Measurements from ENCODE around the genes RYK and PCCB.

DNA sequence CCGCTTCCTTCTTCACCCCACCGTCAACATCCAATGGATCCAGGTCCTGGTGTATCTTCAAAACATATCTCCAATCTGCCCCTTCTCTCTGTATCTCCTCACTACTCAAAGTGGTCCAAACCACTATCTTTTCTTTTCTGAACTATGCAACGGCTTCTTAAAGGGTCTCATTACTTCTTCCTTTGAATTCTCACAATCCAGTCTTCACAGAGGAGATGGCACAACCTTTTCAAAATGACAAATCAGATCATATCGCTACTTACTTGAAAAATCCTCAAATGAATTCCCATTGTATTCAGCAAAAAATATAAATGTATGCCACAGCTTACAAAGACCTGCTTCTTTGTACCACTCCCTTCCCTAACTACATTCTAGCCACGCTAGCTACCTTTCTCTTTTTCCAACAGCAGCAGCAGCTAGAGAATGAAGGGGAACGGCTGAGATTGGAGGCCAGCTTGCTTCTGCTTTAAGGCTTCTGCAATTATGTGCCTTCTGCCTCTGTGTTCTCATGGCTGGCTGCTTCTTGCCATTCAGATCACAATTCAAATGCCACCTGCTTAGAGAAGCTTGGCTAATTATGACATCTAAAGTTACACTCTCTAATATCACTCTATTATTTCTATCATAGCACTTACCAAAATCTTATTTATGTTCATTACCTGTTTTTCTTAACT, 95.4 kb downstream of the RYK start:
- PRO-cap = no peak

DNA sequence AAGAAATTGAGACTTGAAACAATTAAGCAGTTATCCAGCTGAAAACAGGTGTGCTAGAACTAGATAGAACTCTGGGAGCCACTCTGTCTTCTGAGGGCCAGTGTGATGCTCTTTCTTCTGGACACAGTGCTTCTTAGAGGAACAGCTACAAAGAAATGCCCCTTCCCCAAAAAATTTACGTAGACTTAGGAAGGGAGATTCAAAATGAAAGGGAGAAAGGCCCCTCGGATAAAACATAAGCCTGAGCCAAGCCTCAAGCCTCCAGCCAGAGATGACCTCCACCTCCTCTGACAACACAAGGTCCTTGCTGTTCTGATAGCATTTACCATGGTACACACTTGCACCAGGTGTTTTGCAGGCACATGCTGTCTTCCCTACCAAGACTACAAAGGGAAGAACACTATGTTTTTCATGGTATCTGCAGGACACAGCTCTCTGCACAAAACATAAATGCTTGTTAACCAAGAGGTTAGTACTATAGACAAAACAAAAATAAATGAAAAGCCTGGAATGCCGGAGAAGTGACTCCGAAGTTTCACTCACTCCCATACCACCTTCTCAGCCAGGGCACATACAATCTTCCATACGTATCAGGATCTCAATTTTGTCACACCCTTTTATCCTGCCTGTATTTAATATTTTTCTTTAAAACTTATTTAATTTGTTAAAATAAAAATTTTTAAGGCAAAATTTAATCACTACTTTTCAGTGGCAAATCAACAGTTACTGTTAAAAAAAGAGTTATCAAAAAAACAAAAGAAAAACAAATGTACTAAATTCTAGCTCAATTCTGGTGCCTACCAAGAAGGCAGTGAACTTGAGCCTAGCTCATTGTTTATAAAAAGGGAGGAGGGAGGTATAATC, 27.7 kb downstream of the RYK start:
- PRO-cap = no peak

DNA sequence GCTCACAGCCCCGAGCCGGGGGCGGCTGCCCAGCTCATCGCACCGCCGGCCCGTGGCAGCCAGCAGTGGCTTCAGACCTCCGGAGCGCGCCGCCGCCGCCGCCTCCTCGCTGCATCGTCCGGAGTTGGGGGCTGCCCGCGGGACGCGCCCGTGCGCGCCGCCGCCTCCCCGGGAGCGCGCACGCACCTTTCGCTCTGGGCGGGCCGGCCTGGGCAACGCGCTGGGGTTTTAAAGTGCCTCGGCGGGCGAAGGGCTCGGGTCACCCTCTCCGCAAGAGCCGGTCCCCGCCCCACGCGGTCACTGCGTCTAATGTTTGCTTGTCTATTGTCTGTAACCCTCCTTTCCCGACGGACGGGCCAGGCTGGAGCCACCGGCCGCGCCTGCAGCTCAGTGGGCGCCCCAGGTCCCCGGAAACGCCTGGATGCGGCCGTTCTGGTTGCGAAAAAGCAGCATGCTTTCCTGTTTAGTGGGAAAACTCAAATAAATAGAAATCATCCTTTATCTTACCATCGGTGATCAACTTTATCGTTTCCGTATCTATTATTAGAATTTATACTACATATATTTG, at the start of gene RYK:
Gene RYK (minus strand): TSS at position 133 of the 568 bp plus-strand sequence.
- PRO-cap = bidirectional peak, plus-strand start at position 231 of the sequence, minus-strand start at position 116 of the sequence

DNA sequence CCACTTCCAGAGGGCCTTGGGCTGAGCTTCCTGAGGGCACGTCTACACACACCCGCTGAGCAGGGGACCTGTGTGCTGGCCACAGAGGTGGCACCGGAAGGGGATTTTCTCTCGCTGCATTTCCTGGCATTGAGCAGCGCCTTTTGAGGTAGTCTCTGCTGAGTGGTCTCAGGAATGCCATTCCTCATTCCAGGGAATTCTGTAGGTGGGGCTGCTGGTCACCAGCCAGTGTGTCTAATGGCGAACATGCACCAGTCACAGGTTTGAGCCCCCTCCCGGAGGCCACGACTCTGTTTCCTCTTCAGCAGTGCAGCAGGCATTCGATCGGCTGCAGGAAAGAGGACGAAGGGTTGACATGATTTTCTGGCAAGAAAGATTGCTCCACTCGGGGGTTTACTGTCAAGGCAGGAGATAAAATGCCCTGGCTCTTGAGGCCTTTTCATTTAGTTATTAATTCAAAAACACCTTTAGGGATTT, 48.0 kb downstream of the AMOTL2 start:
- PRO-cap = no peak

- PRO-cap = bidirectional peak, plus-strand start at chr3:134364286, minus-strand start at chr3:134364282
Observed at GRCh38 chr3:134363817-134364990, 10.0 kb downstream of the AMOTL2 start.

GRCh38 chr3:134407234-134407897, 33.1 kb upstream of the AMOTL2 start:
- PRO-cap = no peak

GRCh38 chr3:134797177-134797593, 2.1 kb downstream of the EPHB1 start:
- PRO-cap = no peak

DNA sequence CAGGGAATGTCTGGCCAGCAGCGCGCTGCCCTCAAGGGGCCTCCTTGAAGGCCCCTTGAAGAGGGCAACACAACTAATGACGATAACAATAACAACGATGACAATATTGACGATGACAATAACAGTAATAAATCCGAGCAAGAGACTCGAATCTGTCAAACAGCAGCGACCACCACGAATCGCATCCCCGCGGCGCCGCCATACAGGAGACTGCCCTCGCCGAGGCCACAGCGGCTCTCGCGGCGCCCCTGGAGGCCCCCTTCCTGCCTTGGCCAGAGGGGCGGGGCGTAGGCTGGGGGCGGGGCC, 277 bp upstream of the PPP2R3A start:
- PRO-cap = bidirectional peak, plus-strand start outside the sequence, minus-strand start at position 261 of the sequence

- PRO-cap = no peak
Observed at GRCh38 chr3:136191999-136192589, 4.0 kb downstream of the MSL2 start.

DNA sequence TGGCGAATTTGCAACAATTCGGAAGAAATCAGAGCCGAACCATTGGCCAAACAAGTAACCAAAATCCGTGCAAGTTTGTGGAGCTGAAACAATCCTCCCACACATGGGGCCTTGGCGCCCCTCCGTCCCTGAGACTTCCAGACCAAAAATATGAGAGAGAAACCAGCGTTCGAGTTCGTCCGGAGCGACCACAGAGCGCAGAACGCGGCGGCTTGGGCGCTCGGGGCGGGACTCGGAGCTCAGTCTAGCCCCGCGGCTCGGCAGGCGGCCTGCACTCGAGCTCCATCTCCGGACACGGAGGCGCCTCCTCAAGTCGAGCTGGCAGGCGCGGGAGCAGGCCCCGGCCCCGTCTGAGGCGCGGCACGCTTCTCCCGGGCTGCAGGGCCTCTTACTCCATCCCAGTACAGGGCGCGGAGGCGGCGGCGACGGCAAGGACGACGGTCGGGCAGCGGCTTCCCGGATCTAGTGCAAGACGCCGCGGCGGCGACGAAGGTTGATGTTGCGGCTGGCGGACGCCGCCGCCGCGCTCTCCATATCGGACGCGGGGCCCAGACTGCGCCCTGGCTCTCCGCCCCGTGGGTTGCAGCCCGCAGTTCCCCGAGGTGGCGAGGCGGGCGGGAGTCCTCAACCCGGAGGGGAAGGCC, 823 bp downstream of the MSL2 start:
- PRO-cap = bidirectional peak, plus-strand start outside the sequence, minus-strand start at position 596 of the sequence

DNA sequence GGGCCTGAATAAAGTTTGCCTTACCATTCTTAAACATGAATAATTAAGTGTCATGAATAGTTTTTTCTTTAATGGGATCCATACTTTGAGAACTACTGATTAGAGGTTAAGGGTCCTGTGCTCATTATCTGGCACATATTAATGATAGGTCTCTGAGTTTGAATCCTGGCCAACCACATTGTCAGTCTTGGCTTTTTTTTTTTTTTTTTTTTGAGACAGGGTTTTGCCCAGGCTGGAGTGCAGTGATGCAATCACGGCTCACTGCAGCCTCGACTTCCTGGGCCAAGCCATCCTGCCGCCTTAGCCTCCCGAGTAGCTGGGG, 667 bp upstream of the PCCB start:
- PRO-cap = no peak

GRCh38 chr3:136250140-136250835, at the start of gene PCCB:
PCCB (plus strand) TSS chr3:136250340.
- PRO-cap = bidirectional peak, plus-strand start at chr3:136250372, minus-strand start at chr3:136250260

GRCh38 chr3:136839770-136840738, 21.1 kb downstream of the SLC35G2 start:
- PRO-cap = no peak

DNA sequence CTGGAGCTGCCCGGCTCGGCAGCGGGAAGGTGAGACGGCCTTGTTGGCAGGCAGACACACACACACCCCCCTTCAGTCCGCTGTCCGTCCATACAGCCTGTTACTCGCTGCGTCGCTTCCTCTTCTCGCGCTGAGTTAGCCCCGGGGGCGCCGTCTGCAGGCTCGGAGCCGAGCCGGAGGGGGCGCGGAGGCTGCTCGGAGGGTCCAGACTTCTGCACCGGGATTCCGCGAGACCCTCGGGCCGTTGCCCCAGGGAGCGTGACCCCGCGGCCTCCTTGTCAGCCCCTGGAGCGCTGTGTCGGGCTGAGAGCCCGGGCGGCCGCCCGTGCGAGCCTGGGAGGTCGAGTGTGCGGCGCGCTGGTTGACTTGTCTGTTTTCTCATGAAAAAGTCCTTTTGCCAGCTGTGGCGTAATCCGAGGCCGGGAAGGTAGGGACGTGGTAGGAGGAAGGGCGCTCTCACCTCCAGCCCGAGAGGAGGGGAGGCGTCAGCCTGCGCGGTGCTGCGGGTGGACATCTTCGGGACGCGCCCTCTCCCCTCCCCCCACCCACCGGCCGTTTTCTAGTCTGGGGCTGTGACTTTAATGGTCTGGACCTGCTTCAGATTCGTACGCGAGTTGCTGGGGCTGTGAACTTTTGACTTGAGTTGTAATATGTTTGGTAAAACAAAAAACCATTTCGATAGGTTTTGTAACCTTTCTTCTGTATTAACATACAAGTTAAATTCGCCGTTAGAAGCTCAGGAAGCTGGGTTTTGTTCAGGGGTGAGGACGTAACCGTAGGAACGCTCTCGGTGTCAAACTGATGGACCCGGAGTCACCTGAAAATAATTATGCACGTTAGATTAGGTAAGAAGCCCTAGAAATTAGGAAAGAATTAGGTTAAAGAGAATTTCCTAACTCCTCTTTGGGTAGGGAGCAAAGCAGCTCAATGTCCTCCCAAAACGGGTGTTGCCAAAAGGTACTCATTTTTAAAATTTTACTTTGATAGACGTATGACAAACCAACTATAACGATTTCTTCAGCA, 628 bp downstream of the NCK1 start:
- PRO-cap = bidirectional peak, plus-strand start at position 159 of the sequence, minus-strand start at position 133 of the sequence; unidirectional peak, minus-strand start at position 532 of the sequence

- PRO-cap = no peak
Observed at GRCh38 chr3:138053478-138053723, 43.4 kb downstream of the CLDN18 start.

DNA sequence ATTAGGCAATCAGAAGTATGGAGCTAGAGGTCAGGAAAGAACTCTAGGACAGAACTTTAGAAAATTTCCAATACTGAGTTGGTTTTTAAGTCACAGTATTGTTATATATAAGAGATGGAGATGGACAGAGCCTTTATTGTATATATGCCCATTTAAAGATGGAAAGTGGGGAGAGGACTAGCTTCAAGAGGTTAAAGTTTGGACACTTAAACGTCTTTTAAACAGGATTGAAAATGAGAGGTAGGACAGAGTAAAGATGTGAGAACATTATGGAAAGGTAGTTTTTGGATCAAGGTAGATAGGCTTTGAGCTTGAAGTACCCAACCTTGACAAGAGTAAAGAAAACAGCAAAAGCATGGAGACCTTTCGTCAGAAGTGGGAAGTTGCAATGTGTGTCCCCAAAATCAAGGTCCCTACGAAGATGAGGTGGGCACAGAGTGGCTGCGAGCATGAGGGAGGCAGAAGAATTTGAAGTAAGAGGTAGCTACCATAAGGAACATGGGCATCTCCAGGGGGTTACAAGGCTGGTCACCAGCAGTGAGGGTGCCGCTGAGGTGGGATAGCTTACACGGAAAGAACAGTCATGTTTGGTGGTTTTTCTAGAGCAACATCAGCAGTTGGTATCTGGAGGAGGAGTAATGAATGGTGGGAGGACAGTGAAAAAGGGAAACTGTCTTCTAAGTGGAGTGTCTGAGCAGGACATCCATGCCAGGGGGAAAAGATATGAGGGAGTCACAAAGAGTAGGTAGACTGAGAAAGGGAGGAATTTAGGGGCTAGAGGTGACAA, 68.0 kb downstream of the NME9 start:
- PRO-cap = no peak

DNA sequence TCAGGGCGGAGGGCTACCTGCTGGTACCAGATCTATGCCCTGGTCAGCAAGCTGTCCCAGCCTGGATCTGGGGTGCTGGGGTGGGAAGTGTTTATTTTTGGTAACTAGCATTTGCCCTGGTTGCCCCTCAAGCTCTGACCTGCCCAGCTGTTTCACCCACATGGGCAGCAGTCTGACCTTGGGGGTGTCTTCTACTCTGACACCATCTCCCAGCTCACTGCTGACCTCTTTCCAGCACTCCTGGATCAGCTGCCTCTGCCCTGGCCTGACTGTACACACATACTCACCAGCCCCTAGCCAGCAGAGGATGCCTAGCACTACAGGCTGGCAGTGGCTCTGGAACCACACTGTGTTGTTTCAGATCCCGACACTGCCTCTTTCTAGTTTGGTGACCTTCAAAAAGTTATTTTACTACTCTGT, 16.3 kb downstream of the MRAS start:
- PRO-cap = no peak

- PRO-cap = no peak
Observed at GRCh38 chr3:138549069-138550077, 44.7 kb downstream of the CEP70 start.

GRCh38 chr3:138707669-138708588, 99.4 kb downstream of the FAIM start:
- PRO-cap = no peak

GRCh38 chr3:138744635-138745290, 90.0 kb downstream of the PIK3CB start:
- PRO-cap = no peak